ENCODE measurements around a stretch of chr9.

- PRO-cap, 7 experiments = no peak in any of the 7 experiments
- RAMPAGE, long total RNA, 2 experiments = no peak in any of the 2 experiments
These were observed 11.4 kb upstream of the FCN1 start for GRCh38 chr9:134929017-134929601.

DNA sequence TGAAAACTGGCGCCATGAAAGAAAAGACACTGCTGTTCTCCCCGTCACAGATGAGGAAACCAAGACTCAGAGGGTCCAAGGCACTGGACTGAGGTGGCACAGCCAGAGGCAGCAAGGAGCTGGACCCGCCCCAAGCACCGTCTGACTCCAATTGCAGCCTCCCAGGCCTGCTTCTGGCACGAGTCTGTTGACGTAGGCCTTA is 193.2 kb downstream of the OLFM1 start:
- PRO-cap, 7 experiments = no peak in any of the 7 experiments
- RAMPAGE, long total RNA, 2 experiments = no peak in any of the 2 experiments

DNA sequence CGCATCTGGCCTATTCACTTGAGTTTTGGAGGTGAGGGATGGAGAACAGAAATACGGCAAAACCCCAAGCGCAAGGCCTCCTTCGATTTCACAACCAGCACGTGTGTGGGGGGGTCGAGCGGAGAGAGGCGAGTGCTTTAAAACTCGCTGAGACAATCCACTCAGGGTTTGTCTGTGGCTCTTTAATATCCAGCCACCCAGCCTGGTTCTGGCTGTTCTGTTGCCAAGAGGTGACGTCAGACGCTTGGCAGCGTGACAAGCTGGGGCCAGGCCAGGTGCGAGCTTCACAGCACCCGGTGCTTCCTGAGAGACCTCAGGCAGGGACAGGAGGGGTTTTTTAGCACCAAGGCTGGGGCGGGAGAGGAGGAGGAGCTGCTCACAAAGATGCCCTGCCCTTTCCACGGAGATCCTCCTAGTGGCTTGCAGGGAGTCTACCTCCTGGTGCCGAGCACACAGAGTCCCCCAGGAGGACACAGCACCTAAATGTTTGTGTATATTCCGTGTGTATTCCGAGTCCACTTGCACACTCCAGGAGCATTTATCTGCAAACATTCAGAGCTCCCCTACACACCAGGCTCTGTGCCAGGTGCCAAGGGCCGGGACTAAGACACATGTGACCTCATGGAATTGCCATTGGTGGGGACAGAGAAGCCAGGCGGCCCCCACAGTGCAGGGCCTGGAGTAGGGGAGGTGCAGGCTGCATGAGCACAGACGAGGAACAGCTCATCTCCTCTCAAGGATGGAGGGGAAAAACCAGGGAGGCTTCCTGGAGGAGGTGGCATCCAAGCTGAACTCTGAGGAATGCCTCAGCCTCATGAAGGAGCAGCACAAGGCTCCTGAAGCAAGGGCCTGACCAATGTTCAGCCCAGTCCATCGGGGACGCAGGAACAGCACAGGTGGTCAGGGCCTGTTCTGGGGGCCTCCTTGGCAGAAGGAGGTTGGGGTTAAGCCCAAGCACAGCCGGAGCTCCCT is 194.7 kb downstream of the OLFM1 start:
- PRO-cap, 7 experiments = no peak in any of the 7 experiments
- RAMPAGE, long total RNA, 2 experiments = no peak in any of the 2 experiments

DNA sequence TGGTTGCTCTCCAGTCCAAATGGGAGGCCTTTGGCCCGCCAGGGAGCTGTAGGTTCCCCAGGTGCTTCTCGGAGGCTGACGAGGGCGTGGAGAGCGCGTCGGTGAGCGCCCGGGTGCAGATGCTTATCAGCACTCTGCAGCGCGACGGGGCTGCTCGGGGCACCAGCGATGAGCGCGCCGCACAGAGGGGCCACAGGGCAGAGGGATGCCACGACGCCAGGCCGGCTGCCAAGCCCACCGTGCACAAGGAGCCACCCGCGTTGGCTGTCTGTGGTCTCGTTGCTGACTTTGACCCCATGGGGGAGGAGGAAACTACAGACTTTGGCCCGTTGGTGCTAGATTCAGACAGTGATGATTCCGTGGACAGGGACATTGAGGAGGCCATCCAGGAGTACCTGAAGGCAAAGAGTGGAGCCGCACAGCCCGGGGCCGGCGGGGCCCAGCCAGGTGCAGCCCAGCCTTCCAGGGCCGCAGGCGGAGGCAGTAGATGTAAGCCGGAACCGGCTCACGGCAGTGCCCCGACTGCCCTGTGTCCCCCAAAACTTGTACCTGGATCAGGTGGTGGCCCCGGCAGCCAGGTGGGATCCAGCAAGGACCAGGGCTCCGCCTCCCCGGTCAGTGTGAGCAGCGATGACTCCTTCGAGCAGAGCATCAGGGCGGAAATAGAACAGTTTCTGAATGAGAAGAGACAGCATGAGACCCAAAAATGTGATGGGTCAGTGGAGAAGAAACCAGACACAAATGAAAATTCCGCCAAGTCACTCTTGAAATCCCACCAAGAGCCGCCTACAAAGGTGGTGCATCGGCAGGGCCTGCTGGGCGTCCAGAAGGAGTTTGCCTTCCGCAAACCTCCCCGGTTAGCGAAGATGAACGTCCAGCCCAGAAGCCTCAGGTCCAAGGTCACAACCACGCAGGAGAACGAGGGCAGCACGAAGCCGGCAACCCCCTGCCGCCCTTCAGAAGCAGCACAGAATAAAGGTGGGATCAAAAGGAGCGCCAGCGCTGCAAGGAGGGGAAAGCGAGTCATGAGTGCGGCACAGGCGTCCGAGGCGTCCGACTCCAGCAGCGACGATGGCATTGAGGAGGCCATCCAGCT is 5.3 kb downstream of the PPP1R26 start:
- PRO-cap, 7 experiments = no peak in any of the 7 experiments
- RAMPAGE, long total RNA, 2 experiments = no peak in any of the 2 experiments

- PRO-cap, 7 experiments = no peak in any of the 7 experiments
- RAMPAGE, long total RNA, 2 experiments = no peak in any of the 2 experiments
These were observed 46.1 kb downstream of the CAMSAP1 start for GRCh38 chr9:135861227-135861654.

DNA sequence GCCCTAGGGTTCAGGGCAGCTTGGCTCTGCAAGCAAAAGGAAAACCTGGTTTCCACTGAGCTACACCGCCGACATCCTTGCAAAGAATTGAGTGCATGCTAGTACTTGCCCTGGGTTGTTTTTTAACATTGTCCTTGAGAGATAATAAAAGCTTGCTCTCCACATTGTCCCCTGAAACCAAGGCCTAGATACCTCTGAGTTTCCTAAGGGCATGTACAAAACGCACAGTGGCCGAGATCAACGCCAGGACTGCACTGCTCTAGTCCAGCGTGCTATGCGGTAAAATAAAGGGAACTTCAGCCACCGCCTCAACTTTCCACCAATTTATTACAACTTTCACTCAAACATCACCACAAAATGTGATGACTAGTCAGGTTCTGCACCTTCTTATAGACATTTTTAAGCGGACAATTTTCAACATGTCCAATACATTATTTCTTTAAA is 4.4 kb downstream of the CAMSAP1 start:
- PRO-cap, 7 experiments = no peak in any of the 7 experiments
- RAMPAGE, long total RNA, 2 experiments = no peak in any of the 2 experiments

GRCh38 chr9:135906047-135906262 is 1.4 kb downstream of the CAMSAP1 start:
- PRO-cap, 7 experiments = no peak in any of the 7 experiments
- RAMPAGE, long total RNA, 2 experiments = no peak in any of the 2 experiments

GRCh38 chr9:135992505-135993500 is 31.6 kb upstream of the UBAC1 start:
- PRO-cap, 7 experiments = peak in 7 of 7 experiments; most common plus-strand start chr9:135992877 (in 5); most common minus-strand start chr9:135992793 (in 7)
- RAMPAGE, long total RNA, 2 experiments = start-site peak on the plus strand in 1 of 2 experiments, at chr9:135993211-135993239 at its widest, 16 reads per replicate

DNA sequence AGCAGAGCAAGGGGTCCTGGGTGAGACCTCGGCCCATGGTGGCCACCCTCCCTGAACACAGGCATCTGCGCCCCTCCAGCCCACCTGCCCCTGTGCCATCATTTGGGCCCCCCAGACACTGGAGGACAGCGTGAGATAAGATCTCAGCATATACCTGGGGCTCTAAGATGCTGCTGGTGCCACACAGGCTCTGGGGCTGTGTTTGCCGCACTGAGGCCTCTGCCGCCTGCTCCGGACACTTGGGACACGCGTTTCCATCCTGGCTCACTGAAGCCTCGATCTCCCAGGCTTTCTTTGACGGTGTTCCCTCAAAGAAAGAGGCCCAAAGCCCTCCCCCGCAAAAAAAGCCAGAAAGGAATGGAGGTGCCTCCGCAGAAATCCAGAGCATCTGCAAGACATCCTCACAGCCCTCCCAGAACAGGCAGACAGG is 3.4 kb downstream of the TMEM250 start:
- PRO-cap, 7 experiments = no peak in any of the 7 experiments
- RAMPAGE, long total RNA, 2 experiments = no peak in any of the 2 experiments

DNA sequence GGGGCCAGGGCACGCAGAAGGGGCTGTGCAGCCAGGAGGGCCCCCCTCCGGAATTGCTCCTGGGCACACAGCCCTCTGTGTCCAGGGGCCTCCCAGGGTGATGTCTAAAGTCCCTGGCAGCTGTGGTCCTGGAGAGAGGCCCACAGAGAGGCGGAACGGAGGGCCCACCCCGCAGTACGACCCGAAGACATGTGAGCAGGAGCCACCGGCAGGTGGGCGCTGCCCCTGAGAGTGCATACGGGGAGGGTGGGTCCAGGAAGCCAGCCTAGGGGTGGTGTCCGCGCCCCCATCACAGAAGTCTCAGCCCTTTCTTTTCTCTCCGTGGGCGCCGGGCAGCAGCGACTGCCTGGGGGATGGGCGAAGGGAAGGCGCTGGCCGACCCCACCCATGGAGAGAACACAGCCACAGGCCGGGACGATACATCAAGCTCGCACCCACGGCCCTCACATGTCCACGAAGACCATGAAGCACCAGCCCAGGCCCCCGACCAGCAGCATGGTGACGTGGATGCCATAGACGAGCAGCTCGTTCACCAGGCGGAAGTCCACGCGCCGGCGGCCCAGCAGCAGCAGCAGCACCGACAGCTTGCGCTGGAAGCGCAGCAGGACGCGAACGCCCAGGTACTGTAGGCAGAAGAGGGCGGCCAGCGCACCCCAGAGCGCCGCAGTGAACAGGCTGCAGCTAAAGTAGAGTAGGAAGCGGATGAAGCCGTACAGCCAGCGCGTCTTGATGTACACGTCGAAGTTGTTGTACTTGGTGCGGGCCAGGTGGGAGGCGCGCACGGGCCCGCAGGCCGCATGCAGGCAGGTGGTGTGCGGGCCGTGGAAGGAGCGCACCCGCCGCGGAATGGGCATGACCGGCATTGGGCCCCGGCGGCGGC is 2.4 kb downstream of the TMEM250 start:
- PRO-cap, 7 experiments = no peak in any of the 7 experiments
- RAMPAGE, long total RNA, 2 experiments = no peak in any of the 2 experiments

- PRO-cap, 7 experiments = no peak in any of the 7 experiments
- RAMPAGE, long total RNA, 2 experiments = no peak in any of the 2 experiments
These were observed 30.5 kb upstream of the TMEM250 start for GRCh38 chr9:136149152-136149556.

DNA sequence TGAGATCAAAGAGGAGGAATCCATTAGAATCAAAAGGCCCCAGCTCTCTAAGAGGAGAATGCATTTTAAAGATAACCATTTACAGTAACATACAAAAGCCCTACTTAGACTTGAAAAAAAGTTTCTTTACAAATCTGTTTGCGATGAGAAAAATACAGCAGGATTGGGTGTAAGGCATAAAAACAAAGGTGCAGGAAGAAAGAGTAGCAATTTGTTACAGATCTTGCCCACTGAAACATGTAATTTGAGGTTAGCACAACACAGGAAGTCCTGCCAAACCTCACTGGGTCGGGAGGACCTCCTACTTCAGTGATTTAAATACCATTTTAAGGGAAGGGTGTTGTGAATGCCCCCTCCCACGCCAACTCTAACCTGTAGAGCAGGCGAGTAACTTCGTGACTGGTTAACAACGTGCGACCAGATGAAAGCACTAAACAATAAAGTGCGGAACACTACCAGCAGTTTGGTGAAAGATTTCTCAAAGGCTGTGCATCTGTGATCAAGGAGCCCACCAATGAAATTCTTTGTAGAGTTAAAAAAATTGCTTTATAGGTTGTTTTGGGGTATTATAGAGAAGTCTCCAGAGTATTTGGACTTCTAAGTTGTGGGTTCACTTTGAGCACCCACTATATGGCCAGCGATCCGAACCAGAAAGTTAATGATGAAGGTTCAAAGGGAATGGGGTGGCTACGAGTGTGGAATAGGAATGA is 1.1 kb downstream of the QSOX2 start:
- PRO-cap, 7 experiments = no peak in any of the 7 experiments
- RAMPAGE, long total RNA, 2 experiments = no peak in any of the 2 experiments

- PRO-cap, 7 experiments = peak in 1 of 7 experiments; most common minus-strand start chr9:136251806 (in 1)
- RAMPAGE, long total RNA, 2 experiments = no peak in any of the 2 experiments
These were observed 6.0 kb upstream of the QSOX2 start for GRCh38 chr9:136251522-136252101.

- PRO-cap, 7 experiments = no peak in any of the 7 experiments
- RAMPAGE, long total RNA, 2 experiments = no peak in any of the 2 experiments
These were observed 17.0 kb downstream of the GPSM1 start for GRCh38 chr9:136344249-136344924.

DNA sequence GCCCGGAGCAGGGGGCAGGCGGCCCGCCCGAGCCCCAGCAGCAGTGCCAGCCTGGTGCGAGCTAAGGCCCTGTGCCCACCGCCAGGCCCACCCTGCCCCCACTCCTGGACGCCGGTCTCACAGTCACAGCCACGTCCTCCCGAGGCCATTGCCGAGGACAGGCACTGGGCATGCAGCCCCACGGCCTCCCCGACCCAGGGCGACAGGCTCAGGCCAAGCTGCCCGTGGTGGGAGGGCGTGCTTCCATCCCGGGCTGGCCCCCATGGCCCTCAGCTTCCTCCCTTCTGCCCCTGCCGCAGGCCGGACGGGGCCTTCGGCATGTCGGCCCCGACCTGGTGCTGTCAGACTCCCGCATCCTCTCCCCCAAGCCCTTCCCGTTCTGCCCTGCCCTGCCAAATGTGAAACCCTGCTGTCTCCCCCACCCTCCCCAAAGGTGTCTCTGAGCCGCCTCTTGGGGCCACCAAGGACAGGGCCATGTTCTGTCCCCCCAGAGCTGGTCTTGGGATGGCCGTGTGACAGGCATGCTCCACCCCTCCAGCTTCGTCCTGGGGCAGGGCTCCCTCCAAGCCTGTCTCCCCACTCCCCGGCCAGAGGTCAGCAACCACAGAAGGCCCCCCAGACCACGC is 5.3 kb downstream of the DNLZ start:
- PRO-cap, 7 experiments = no peak in any of the 7 experiments
- RAMPAGE, long total RNA, 2 experiments = no peak in any of the 2 experiments

GRCh38 chr9:136395073-136395543 is 4.9 kb downstream of the SNAPC4 start:
- PRO-cap, 7 experiments = no peak in any of the 7 experiments
- RAMPAGE, long total RNA, 2 experiments = start-site peak on the minus strand in 1 of 2 experiments, at chr9:136395273-136395372 at its widest, 6 reads per replicate

GRCh38 chr9:136453271-136454483 is 14.0 kb upstream of the INPP5E start:
- PRO-cap, 7 experiments = no peak in any of the 7 experiments
- RAMPAGE, long total RNA, 2 experiments = no peak in any of the 2 experiments

DNA sequence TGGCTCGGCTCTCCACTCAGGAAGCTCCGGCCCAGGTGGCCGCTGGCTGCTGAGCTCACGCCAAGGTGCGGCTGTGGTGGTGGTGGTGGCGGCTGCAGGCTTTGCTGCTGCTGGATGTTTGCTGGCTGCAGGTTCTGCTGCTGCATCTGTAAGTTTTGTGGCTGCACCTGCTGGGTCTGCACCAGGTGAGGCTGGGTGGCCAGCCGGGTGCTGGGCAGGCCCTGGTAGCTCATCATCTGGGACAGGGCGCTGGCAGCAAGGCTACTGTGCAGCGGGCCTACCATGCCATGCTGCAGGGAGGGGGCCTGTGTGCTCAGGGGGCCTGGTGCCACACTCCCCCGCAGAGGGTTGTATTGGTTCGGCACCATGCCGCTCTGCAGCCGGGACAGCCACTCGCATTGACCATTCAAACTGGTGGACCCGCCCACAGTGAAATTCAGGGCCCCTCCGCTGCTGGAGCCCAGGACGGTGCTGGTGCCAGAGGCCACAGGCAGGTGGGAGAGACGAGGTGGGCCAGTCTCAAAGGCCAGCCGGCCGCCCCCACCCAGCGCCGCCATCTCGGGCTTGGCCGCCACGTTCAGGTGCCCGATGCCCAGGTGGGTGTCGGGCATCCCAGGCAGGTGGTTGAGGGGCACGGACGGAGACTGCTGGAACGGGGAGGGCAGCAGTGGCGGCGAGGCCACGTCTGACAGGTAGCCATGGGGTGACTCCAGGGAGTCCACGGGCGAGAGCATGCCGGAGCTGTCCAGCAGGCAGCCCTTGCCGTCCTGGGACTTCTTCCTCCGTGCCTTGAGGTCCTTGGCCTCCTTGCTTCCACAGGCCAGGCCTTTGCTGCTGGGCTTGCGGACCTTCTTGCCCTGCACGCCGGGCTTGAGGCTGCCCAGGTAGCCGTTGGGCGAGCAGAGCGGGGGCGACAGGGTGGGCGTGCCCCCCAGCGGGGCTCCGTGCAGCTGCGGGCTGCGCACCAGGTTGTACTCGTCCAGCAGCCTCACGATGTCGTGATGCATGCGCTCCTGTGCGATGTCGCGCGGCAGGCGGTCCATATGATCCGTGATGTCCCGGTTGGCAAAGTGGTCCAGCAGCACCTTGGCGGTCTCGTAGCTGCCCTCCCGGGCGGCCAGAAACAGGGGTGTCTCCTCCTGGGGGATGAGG is 14.0 kb upstream of the SEC16A start:
- PRO-cap, 7 experiments = no peak in any of the 7 experiments
- RAMPAGE, long total RNA, 2 experiments = no peak in any of the 2 experiments

- PRO-cap, 7 experiments = no peak in any of the 7 experiments
- RAMPAGE, long total RNA, 2 experiments = no peak in any of the 2 experiments
These were observed 30.2 kb downstream of the NOTCH1 start for GRCh38 chr9:136515328-136516401.

GRCh38 chr9:136523586-136524198 is 22.2 kb downstream of the NOTCH1 start:
- PRO-cap, 7 experiments = no peak in any of the 7 experiments
- RAMPAGE, long total RNA, 2 experiments = no peak in any of the 2 experiments